ENCODE measurements around a stretch of chr2.

GRCh38 chr2:113876592-113877336 is 13.1 kb upstream of the ACTR3 start:
- RRBS, result no CpG with 5 or more reads among the region's 15 CpGs

DNA sequence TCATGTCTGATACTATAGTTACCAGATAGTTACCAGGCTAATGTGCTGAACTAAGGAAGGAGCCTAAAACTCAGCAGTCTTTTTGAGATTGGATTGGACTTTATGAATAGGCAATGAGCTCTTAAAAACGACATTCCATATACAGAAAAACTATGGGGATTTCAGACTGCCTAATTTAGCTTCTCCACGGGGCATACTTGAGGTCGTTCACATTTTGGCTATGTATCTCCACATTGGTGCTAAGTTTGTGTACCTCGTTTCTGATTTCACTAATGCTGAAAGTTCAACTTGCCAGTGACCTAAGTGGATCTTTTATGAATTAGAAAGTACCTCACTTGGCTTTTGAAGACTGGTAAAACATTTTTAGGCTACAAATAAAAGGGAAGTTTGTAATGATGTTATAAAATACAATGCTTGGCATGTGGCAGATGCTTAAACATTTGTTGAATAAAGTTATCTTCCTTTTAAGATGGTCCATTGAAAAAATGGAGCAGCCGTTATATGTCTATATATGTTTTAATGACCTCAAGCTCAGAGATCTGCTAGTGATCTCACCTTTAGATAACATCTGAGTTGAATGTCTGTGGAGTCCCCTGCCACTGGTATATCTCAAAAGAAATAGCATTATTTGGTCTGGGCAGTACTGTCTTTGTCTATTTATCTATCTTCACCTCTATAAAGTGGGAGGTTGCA is 73.5 kb downstream of the ACTR3 start:
- RRBS, result no CpG with 5 or more reads among the region's 5 CpGs

GRCh38 chr2:113972744-113973561 is 83.1 kb downstream of the ACTR3 start:
- RRBS, result no CpG with 5 or more reads among the region's 8 CpGs

DNA sequence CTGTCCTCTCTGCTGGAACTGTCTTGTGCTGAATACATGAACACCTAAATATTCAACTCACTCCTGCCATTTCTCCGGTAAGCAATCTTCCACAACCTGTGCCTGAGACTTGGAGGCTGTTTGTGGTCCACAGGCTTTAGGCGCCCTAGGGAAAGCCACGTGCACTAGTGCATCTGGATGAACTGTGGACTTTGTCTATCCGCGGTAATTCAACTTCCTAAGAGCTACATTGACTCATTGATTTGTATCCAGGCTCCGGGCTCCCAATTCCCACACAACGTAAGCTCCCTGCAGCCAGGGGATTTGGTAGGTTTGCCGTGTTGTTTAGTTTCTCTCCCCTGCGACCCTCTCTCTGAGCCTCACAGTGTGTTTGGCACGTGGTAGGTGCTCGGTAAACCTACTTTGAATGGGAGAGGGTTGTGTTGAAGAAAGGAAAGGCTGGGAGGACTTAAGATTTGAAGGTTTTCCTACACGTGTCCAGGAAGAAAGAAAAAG is 718.2 kb downstream of the DPP10 start:
- RRBS, result no CpG with 5 or more reads among the region's 12 CpGs

GRCh38 chr2:117946565-117946972 is 67.3 kb downstream of the CCDC93 start:
- RRBS, result no CpG with 5 or more reads among the region's 6 CpGs

DNA sequence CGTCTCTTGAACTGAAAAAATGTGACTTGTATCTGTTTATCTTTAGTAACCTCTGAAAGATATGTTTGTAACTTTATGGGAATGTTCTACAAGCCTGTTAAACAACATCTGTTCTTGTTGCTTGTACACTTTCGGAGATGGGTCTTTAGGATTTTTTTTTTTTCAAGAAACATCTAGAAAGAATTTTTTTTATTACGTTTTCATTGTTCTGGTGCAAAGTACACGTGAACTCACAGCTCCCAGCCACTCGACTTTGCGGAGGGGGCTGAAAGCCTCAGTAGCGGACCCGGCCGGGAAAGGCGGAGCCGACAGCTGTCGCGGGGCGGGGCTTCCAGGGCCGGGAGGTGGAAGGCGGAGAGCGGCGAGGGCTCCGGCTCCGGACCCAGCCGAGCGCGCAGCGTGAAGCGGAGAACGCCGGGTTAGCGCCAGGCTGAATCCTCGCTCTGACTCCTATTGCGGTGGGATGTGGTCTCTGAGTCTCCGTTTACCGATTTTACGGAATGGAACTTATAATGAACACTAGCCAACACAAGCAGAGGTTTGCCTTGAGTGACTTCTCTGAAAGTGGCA is 73.1 kb downstream of the EN1 start:
- RRBS, result 9% methylated on average over 15 of the region's 33 CpGs

DNA sequence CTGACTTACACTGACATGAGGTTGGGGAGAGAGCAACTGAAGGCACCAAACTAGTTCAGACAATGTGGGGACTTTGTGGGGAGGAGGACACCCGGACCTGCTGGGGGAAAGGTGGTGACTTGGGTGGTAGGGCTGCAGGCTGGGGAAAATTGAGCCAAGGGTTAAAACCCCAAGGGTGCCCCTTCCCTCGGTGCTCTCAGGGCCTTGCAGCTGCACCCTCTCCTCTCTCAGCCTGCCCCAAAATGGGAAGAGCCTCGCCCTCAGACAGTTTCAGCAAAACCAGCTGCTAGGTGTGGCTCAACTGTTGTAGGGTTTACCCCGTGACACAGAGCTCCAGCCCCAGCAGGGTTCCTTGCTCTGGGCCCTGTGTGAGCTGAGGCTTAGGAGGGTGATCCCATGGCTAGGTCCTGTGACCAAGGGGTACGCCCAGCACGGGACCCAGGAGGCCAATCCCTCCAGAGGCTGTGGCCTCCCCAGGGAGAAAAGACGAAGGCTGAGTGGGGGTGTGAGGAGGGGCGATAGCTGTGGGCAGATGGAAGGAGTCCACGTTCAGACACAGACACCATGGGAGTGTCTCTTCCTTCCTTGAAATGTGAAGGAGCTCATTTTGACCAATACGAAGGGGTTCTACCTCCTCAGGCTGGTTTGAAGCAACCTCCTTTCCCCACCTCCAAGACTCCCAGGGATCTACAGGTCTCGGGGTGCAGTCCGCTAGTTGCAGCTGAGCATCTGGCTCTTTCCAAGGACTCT is 28.8 kb downstream of the MARCO start:
- RRBS, result no CpG with 5 or more reads among the region's 12 CpGs

DNA sequence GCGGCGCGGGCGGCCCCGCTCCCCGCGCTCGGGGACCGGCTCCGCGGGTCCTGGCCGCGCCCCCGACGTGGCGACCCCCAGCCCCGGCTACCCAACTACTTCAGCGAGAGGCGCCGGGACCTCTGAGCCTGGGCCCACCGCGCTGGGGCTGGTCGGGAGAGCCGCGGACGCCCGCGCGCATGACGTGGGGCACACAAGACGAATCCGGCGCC is 267 bp downstream of the C1QL2 start:
- RRBS, result 13% methylated on average over 26 of the region's 33 CpGs

- RRBS, result no CpG with 5 or more reads among the region's 11 CpGs
Measured at GRCh38 chr2:119293771-119294429, 70.3 kb downstream of the STEAP3 start.

DNA sequence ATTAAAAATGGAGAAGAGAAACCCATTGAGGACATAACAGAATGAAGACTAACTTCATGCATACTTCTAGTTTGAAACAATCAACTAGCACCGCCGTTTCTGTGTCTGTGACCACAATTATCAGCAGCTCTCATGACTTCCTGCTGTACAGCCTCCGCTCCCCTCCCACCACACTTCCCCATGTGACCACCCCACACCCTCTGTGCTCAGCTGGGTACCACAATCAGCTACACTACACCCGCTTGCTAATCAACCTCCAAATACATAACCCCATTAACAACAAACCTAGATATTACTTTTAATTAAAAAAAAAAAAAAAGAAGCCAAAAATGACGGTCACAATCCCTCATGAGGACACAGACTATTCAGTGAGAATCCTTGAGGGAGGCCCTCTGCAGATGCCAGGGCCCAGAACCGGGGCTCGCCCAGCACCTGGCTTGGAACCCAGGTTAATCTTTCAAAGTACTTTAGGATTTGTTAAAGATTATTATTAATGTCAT is 27.3 kb downstream of the C2orf76 start:
- RRBS, result no CpG with 5 or more reads among the region's 7 CpGs

- RRBS, result no CpG with 5 or more reads among the region's 7 CpGs
Measured at GRCh38 chr2:119365643-119366119, 953 bp downstream of the C2orf76 start.

DNA sequence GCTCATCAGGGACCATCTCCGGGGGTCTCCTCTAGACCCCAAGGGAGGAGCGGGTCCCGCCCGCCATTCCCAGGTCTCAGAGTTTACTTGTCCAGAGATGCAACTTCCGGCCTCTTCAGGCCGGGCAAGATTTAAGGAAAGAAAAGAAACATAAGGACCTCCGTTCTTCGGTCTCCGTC is 240 bp downstream of the C2orf76 start:
- RRBS, result 15% methylated on average over 4 of the region's 9 CpGs

- RRBS, result no CpG with 5 or more reads among the region's 9 CpGs
Measured at GRCh38 chr2:119370790-119371607, 4.2 kb downstream of the DBI start.

DNA sequence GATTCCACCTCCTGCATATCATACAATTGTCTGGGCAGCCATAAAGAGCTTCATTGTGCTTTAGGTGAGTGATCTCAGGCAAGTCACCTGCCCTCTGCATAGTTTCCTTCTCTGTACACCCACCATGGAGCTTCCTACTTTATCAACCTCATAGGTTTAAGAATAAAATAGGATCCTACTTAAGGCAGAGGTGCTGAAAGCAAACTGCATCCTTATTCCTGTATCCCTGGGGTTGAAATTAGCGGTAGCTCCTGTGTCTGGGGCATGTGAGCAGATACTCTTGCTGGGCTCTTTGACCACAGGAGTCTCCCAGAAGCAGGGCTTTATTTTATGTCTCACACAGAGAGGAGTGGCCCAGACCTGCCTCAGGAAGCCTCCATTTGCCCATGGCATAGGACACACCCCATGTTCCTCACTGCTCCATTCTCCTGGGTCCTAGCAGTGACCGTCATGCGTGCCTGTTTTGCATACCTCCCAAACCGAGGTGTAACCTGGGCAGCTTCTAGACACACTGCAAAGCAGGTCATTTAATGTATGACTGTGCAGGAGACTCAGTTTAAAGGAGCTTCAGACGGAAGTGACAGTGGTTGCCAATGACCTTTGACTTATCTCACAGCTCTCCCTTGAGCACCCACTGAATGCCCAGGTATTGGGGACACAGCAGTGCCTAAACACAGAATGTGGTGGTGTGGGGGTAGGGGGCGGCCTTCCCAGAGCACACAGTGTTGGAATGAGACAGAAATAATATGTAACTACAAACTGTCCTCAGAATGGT is 3.5 kb downstream of the TMEM37 start:
- RRBS, result no CpG with 5 or more reads among the region's 6 CpGs

- RRBS, result 95% methylated on average over 2 of the region's 13 CpGs
Measured at GRCh38 chr2:119480739-119481200, 43.5 kb downstream of the SCTR start.

GRCh38 chr2:119483289-119483809 is 40.9 kb downstream of the SCTR start:
- RRBS, result no CpG with 5 or more reads among the region's 8 CpGs

DNA sequence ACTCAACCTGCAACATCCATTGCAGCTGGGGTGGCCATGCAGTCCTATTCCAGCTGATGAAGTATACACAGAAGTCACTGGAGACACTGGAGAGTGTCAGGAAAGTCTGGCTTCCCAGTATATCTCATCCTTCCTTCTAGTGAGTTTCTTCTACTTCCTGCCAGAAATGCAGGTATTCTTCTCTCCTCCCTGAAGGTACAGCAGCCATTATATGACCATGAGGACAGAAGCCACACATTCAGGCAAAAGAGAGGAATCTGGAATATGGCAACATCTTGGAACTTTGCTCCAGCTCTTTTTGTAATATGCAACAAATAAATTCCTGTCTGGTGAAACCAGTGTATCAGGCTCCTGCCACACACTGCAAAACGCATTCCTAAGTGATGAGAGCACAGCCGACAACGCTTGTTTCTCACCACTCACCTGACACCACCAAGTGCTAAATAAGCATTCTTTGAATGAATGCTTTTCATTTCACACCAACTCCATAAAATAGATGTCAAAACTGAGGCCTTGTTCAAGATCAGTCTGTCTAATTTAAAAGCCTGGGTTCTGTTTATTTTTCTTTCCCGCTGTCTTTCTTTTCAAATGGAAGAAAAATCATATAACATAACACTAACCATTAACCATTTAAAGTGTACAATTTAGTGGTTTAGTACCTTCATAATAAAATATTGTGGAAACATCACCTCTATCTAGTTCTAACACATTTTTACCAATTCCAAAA is 32.2 kb downstream of the SCTR start:
- RRBS, result no CpG with 5 or more reads among the region's 4 CpGs

DNA sequence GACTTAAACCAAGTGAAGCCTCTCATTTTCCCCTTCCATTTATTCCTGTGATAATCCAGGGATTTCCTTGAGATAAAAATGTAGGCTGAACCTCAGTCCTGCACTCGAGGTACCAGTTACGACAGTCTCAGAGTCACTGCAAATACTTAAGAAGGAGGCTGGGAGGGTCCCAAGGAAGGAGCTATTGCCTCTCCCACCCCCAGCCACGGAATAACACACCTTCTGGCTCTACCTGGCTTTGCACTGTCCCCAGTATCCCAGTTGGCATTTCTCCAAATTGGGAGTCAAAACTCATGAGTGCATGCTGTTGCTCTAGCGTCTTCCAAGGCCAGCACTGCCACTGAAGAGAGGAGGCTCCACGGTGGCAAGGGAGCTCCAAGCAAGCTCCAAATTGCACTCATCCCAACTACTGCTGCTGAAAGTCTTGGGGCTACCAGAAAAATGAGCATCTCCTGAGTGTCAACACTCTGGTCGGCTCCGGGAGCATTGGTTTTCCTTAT is 1.7 kb downstream of the SCTR start:
- RRBS, result no CpG with 5 or more reads among the region's 7 CpGs

- RRBS, result no CpG with 5 or more reads among the region's 27 CpGs
Measured at GRCh38 chr2:119683549-119684575, 4.9 kb downstream of the TMEM177 start.

Data from OVCAR3 (cell line).